ENCODE measurements around a stretch of chr7.

DNA sequence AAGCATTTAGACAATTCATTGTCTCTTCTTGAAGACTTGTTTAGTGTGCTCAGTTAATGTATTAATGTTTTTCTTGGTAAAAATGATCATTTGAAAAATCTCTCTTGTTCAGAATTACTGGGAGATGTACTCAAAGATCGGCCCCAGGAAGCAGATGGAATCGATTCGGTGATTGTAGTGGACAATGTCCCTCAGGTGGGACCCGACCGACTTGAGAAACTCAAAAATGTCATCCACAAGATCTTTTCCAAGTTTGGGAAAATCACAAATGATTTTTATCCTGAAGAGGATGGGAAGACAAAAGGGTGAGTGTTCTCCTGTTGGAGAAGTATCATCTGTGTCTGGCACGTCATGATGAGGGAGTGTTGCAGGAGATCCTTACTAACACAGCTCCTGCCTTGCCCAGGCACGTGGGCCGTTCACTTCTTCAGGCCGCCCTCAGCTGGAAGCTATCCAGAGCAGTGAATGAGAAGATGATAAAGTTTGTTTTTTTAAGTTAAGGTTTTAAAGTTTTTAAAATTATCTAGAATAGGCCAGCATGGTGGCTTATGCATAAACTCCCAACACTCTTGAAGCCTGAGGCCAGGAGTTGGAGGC is 6.1 kb downstream of the EIF3B start:
- PRO-cap = no peak

- PRO-cap = no peak
Observed at GRCh38 chr7:2363455-2363780, 8.8 kb downstream of the EIF3B start.

- PRO-cap = no peak
Observed at GRCh38 chr7:2521063-2521529, 1.5 kb downstream of the LFNG start.

DNA sequence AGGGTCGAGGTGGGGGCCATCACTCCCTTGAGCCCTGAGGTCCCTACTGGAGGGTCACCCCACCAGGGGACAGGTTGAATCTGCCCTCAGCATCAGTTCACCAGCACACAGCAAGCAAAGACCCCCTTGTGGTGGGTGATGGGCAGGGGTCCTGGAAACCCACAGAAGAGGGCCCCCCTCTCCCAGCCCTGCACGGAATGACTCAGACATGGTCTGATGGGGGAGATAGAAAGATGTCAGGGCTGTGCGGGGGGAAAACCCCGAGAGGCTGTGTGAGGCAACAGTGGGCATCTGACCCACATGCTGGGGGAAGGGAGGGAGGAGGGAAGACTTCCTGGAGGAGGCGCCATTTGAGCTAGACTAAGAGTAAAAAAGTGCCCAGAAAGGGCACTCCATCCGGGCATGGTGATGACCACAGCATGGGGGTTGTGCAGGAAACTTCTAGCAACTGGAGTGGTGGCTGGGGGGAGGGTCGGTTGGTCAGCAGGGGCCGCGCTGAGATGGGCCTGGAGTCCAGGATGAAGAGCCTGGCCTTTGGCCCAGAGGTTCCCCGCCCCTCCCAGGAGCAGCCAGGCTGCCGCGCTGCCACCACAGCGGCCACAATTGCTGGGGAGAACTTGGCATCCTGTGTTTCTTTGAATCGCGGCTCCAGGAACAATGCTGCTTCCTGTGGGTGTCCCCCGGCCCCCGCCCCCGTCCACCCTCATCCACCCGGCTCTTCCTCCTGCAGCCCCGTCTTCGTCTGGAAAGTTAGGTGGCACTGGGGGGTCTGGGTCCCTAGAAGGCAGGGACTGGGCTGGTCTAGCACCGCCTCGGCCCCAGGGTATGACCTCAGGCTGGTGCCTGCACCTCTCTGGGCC is 2.5 kb downstream of the LFNG start:
- PRO-cap = no peak

GRCh38 chr7:2533503-2533857 is 13.9 kb downstream of the LFNG start:
- PRO-cap = no peak

GRCh38 chr7:2538562-2539541 is 16.5 kb downstream of the BRAT1 start:
- PRO-cap = no peak

DNA sequence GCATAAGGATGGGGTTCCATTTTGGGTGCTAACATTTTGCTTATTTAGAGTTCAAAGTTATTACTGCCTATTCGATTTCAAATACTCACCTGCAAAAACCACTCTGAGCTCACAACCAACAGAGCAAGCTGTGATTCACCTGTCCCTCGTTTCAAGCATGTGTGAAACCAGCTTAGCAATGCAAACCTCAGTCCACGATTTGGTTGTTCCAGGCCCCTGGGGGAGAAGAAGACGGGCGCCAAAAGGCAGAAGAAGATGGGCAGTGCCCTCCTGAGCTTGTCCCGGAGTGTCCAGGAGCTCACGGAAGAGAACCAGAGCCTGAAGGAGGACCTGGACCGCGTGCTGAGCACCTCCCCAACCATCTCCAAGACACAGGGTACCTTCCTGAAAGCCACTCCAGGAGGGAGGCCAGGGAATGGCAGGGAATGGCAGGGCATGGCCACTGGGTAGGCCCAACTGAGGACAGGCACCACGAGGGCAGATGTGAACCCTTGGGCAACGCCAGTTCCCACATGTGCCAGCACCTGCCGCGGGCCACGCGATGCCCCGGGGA is 27.3 kb downstream of the IQCE start:
- PRO-cap = no peak

- PRO-cap = no peak
Observed at GRCh38 chr7:2610128-2610855, 21.5 kb upstream of the TTYH3 start.

- PRO-cap = unidirectional peak, minus-strand start at chr7:2626640
Observed at GRCh38 chr7:2626347-2627249, 5.2 kb upstream of the TTYH3 start.

DNA sequence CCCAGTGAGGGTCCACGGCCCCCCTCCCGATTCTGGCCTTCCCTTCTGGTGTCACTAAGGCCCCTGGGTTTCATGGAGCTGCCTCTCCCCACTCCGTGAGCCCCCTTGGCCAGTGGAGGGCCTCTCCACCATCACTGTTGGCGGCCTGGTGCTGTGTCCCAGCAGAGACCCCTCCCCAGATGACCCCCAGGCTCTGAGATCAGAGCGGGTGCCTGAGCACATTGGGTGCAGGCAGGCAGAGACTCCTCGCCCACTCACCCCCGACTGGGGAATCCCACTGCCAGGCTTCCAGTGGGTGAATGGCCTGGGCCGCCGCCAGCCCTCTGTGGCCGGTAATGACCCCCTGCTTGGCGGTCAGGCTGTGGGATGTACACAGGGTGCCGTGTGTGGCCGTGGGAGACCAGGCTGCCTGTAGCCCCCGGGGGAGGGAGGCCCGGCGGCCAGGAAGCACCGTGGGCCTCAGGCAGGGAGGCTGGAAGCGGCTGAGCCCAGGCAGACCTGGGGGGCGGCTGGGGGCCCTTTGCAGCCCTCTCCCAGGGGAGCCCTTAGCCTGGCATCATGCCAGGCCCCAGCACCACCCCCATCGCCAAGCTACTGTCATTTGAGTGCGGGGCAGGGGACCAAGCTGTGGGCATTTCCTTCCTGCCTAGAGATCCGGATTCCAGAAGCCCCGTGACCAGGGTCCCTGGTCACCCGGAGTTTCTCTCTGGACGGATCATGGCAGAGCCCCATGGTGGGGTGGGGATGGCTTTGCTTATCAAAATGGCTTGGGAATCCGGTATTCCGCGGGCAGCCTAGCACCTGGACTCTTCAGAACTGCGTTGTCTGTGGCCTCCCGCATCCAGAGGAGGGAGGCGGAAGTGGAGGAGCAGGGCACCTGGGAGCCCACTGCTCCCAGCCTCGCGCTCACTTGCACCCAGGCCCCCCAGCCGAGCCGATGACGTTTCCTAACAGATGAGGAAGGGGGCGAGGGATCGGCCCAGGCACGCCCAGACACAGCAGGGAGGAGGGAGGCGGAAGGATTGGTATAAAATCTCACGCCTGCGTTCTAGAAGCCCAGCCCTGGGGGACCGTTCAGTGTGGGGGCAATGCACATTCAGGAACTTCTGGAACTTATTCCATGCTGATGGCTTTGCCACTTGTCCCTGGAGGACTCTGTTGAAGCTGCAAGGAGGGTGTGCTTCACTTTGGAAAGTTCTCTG is 1.1 kb downstream of the TTYH3 start:
- PRO-cap = unidirectional peak, plus-strand start at position 709 of the sequence; bidirectional peak, plus-strand start at position 1,059 of the sequence, minus-strand start at position 939 of the sequence

- PRO-cap = bidirectional peak, plus-strand start at chr7:2636378, minus-strand start at chr7:2636247
Observed at GRCh38 chr7:2635565-2637095, 4.3 kb downstream of the TTYH3 start.

DNA sequence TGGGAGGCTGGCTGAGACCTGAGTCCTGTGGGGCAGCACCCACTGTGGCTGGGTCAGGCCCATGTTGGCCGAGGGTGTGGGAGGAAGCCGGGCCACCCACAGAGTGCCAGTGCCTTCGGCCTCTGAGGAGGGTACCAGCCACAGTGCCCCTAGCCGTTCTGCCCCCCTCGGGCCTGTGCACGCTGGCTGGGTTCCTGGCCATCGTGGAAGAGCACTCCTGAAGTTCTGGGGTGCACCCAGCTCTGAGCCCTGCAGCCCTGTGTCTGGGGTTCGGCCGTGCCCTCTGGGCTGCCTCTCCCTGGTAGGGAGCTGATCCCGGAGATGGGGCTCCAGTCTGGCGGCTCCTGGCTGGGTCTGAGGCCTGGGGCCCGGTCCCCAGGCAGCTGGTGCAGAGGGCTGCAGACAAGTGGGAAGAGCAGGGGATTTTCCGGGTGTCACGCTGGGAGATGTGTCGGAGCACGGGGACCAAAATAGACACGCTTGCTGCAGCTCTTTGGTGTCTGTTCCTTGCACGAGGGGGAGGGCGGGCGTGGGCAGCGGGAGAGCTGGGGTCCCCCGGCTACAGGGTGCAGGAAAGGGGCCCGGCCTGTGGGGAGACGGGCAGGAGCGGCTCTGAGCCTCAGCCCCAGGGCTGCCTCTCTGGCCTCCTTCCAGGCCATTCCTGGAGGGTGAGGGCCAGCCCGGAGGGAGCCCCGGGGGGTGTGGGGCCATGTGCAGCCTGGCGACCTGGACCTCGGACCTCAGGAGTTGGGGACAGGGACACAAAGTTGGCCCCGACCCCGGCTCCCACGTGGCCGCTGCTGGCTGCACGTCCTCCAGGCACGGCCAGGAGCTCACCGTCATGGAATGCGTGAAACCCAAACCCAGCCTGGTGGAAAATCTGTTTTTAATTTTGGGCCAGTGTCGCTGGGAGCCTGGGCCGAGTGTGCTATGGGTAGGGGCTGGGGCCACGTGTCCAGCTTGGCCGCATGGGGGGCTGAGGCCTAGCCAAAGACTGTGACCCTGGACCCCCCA is 6.4 kb downstream of the TTYH3 start:
- PRO-cap = no peak

GRCh38 chr7:2640410-2641343 is 8.9 kb downstream of the TTYH3 start:
- PRO-cap = no peak

- PRO-cap = no peak
Observed at GRCh38 chr7:2653919-2654309, 22.1 kb downstream of the TTYH3 start.

GRCh38 chr7:2658863-2659296 is 27.1 kb downstream of the TTYH3 start:
- PRO-cap = no peak

GRCh38 chr7:2676489-2676944 is 11.5 kb upstream of the AMZ1 start:
- PRO-cap = no peak

DNA sequence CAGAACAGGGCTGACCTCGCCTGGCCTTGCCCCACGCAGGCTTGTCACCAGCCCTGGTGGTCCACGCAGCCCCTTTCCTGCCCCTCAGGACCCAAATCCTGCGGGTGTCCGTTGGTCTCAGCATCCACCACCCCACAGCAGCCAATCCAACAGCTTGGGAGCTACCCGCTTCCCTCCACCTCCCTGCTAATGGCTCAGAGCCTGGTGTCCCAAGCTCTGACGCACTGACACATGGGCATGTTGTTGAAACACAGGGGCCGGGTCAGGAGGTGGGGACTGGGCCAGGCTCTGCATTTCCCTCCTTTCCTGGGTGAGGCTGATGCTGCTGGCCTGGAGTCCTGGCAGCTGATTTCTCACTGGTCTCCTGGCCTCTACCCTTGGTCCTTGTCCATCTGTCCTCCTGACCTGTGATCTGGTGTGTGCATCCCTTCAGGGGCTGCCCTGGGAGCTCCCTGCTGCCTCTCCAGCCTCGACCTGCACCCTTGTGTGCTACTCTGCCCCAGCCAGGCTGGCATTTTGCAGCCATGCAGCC is 13.8 kb downstream of the AMZ1 start:
- PRO-cap = no peak

DNA sequence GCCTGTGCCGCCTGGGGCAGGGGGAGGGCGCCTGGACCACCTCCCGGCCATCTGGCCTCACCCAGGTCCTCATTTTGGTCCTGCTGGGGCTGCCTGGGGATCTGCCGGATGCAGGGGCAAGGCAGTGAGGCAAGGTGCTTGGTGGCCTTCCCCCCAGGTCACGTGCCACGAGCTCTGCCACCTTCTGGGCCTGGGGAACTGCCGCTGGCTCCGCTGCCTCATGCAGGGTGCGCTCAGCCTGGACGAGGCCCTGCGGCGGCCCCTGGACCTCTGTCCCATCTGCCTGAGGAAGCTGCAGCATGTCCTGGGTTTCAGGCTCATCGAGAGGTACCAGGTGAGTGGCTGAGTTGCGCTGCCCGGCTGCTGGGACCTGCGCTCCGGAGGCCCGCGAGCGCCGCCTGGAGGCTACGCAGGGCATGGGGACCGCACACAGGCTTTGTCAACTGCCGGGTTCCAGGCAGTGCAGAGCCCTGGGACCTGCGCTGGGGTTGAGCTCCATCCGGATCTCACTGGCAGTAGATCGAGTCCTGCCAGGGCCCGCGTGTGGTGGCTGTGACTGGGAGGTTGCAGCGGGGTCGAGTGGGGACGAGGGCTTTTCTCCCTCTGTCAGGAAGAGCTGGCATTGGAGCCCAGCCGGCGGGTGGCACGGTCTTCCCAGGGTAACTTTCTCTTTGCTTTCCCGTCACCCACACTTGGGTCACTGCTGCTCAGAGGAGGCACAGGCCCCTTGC is 21.6 kb downstream of the AMZ1 start:
- PRO-cap = no peak

GRCh38 chr7:2734662-2735773 is 47.0 kb downstream of the AMZ1 start:
- PRO-cap = bidirectional peak, plus-strand start at chr7:2734877, minus-strand start at chr7:2734771; bidirectional peak, plus-strand start at chr7:2735253, minus-strand start at chr7:2735126

DNA sequence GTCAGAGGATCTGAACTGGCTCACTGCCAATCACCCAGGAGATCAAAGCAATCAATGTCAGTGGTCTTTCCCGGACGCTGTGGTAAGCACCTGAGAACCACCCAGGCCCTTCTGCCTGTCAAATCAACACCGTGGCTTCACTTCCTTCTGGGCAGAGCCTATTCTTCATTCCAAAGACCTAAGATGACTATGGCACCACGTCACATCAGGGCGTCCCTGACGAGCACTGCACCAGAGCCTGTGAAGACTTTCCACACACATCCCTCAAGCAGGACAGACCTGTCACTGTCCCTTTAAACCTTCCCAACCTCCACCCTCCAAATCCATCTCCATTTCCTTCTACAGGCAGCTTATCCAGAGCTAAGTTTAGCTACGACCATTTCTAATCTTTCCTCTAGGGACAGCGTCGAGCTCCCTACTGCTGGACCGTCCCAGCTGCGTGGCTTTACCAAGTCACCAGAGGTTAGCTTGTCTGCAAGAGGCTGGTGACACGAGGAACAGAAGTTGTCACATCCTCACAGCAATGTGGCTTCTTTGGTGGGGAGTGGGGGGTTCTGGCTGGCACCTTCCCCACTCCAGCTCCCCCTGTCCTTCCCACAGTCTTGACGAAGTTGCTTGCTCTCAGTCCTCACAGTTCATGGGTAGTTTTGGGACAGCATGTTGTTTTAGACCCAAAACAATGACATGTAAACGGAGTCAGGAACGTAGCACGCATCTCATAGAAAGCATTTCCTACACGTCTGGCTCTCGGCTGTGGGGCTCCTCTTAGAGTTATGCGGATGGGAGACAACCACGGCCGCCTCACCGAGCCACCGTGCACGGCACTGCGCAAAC is 72.6 kb downstream of the AMZ1 start:
- PRO-cap = no peak